Osteoblast (primary cell): ENCODE results near the genes SYT16 and RHOJ.

DNA sequence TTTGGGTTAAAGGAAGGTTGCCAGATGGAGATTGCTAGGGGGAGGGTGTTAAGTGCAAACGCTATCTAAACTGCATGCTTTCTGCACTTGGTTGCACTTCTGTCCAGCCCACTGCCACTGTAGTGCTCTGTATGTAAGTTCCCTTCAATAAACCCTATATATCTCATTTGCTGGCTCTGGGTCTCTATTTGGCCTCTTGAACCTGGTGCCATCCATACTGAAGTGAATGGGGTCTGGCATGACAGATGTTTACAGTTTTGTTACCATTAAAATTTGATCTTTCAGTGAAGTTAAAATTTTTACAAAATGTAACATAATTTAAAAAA lies 3.9 kb upstream of the PCNX4 start:
- CAGE, long polyA plus RNA: no peak
- RRBS: no CpG with 5 or more reads among the region's 1 CpG

- CAGE, long polyA plus RNA: no peak
- RRBS: no CpG with 5 or more reads among the region's 15 CpGs
Measured at GRCh38 chr14:60090986-60091490, 685 bp upstream of the PCNX4 start.

DNA sequence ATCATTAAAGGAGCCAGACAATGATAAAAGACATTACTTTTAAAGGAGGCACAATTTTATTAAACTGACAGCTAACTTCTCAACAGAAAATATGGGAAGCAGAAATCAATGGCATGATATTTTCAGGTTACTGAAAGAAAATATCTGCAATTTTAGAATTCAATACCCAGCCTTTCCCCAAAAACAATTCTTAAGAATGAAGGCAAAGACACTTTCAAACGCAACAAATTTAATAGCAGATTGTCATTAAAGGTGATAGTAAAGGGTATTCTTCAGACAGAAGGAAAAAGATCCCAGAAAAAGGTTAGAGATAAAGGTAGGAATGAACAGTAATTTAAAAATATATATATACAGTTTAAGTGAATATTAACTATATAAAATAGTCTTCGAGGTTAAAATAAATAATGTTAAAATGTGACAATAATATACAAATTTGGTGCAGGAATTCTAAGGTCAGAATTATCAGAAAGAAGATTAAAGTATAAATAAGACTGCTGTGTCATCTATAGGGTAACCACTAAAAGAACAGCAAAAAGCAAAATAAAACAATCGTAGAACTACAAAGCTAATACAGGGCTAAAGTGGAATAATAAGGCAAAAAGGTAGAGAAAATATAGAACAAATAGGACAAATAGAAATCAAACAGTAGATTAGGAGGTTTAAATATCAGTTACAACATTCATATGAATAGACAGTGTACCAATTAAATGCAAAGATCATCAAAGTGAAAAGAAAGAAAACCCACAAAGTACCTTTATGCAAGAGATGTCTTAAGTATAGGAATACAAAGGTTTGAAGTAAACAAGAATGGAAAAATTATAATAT lies 26.5 kb downstream of the DHRS7 start:
- CAGE, long polyA plus RNA: no peak
- RRBS: no CpG with 5 or more reads among the region's 3 CpGs

GRCh38 chr14:60194844-60195296 lies 29.7 kb upstream of the DHRS7 start:
- CAGE, long polyA plus RNA: no peak
- RRBS: no CpG with 5 or more reads among the region's 4 CpGs

DNA sequence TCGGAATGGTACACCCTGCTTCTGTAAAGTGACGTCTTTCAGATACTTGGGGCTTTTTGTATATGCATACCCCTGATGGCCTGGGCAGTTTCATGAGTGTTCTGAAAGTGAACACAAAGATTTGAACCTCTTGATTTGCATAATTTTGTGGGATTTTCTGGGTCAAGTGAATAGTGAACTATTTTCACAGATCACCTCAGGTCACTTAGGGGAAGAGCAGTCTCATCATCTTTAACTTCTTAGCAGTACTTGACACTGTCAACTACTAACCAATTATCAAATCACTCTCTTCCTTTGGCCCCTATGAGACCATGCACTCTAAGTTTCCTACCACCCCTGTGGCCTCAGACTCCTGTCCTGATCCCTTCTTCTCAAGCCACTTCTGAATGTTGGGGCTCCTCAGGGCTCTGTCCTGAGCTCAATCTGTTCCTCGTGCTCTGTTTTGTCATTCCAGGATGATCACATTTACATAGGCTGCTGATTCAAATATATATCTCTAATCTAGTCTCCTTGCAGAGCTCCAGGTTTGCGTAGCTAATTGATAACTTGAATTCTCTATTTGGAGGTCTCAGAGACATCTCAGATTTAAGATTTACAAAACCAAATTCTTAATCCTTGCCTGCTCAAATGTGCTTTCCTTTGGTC lies 36.2 kb upstream of the PPM1A start:
- CAGE, long polyA plus RNA: no peak
- RRBS: no CpG with 5 or more reads among the region's 4 CpGs

DNA sequence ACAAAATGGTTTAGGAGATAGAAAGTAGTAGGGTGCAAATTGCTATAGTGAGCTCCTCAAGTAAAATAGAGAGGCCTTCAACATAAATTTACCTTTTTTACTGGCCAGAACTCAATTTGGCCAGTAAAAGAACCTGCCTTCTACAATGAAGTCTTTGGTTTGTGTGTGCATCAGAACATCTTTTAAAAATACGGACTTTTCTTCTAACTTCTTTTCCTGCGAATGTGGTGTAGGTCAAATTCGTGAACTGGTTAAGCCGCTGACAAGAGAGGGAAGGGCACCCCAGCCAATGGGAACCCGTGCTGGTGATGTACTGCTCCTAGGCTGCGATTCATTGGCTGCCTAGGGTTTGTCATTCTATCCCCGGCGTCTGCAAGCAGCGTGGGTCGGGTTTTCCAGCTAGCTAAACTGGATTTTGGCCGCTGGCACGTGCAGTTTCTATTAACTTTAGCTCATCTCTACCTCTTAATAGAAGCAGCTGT lies 1.2 kb upstream of the PPM1A start:
- CAGE, long polyA plus RNA: no peak
- RRBS: no CpG with 5 or more reads among the region's 12 CpGs

DNA sequence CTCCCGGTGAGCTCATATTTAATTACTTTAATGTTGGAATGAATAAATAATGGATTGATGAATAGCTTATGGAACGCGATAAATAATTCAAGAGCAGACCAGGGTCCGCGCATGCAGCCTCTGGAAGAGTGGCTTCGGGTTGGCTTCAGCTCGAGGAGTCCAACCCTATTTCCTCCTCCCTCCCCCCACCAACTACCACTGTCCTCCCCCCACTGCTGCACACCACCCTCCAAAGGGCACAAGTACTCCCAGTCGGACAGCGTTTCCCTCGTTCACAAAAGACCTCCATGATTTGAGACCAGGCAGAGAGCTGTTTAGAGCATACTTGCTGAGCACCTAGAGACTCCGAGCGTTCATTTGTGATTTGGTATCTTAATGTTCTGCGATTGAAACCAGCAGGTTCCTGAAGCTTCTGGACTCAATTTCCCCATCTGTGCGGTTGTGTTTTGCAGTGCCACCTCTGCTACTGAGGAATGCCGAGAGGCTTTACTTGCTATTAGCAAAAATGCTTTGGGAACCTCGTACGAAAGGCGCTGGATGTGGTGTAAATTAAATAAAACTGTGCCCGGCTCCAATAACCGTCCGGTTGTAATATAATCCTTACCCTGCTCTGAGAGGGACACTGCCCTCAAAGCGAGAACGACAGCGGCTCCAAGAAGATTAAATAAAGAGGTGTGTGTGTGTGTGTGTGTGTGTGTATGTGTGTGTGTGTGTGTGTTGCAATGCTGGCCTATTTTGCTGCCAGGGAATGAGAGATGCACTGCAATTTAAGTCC lies 823 bp upstream of the SIX1 start:
- CAGE, long polyA plus RNA: no peak
- RRBS: no CpG with 5 or more reads among the region's 24 CpGs

- CAGE, long polyA plus RNA: no peak
- RRBS: no CpG with 5 or more reads among the region's 30 CpGs
Measured at GRCh38 chr14:60654956-60655728, 5.9 kb upstream of the SIX1 start.

- CAGE, long polyA plus RNA: no peak
- RRBS: no CpG with 5 or more reads among the region's 3 CpGs
Measured at GRCh38 chr14:60806415-60806752, 71.8 kb downstream of the MNAT1 start.

GRCh38 chr14:60980646-60980893 lies 309 bp downstream of the TRMT5 start:
- CAGE, long polyA plus RNA: no peak
- RRBS: no CpG with 5 or more reads among the region's 8 CpGs

DNA sequence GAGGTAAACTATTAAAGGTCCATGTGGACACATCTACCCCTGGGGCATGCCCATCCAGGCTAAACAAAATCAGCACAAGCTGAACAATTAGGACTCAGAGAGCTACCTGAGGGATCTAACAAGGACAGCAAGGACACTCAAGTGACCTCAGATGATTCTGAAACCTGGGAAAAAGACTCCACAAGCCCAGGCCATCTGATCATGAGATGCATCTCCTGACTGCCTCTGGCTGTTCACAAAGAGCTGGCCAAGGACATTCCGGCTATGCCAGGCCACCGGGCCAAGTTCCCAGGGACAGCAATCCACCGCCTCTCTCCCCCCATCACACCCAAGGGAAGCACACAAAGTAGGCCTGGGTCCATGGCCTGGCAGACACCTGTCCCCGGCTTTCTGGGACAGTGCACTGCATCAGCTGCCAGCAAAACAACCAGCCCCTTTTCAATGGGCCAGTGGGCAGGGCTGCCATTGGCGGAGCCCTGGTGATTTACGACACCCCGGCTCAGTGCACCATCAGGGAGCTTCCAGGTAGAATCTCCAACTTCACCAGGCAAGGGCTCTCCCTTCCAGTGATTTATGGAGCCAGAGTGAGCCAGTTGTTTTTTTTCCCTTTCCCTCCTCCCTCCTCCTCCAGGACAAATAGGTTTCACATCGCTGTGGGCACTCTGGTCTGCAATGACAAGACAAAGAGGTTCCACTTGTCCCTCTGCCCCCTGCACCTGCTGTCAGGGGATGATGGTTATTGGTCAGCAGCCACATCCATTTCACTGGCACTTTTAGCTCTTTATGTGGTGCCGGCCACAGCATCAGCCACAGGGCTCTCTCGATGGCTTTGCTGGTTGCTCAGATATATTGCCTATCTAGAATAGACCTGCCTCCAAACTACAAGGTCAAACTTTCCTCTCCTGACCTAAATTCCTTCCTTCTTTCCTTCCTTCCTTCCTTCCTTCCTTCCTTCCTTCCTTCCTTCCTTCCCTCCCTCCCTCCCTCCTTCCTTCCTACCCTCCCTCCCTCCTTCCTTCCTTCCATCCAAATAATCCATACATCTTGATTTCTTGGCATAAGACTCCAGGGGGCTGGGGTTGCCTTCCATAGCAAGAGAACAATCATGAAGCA lies 149.7 kb downstream of the SLC38A6 start:
- CAGE, long polyA plus RNA: no peak
- RRBS: 80% methylated on average over 6 of the region's 10 CpGs

DNA sequence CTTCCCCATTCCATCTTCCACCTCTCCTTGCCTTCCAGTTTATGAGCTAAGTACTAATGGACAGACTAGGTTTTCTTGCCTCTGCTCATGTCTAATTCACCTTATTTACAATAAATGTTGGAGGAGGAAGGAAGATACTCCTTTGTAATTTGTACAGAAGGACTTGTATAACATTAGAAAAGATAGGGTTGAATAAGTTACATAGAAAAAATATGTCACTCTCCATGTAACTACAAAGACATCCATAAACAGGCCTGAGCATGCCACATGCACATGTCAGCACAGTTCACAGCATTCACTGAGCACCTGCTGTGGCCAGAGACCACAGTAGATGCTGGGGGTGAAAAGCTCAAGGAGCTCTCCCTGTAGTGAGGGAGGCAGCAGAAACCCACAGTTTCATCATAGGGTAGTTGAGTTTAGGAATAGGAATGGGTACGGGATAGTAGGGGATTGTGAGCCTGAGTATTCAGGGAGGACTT lies 19.9 kb downstream of the PRKCH start:
- CAGE, long polyA plus RNA: no peak
- RRBS: no CpG with 5 or more reads among the region's 1 CpG

- CAGE, long polyA plus RNA: no peak
- RRBS: no CpG with 5 or more reads among the region's 4 CpGs
Measured at GRCh38 chr14:61368255-61368838, 47.0 kb downstream of the PRKCH start.

- CAGE, long polyA plus RNA: no peak
- RRBS: no CpG with 5 or more reads among the region's 5 CpGs
Measured at GRCh38 chr14:61512770-61513553, 182.4 kb upstream of the HIF1A start.

GRCh38 chr14:61528575-61529001 lies 166.7 kb upstream of the HIF1A start:
- CAGE, long polyA plus RNA: no peak
- RRBS: no CpG with 5 or more reads among the region's 9 CpGs

DNA sequence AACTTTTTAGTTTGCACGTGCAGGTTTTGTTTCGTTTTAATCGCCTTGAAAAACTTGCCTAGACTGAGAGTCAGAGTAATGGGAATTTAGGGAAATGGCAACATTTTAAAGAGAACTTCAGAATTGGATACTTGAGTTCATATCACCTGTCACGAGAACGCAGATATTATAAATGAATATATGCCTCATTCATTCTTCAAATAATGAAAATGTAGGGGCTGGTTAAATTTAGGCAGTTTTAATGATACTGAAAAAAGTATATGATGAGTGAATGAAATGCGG lies 1.1 kb downstream of the HIF1A start:
- CAGE, long polyA plus RNA: no peak
- RRBS: no CpG with 5 or more reads among the region's 6 CpGs

GRCh38 chr14:61812378-61813019 lies at the start of gene SYT16:
TSS of gene SYT16 (plus strand) at chr14:61812703.
- CAGE, long polyA plus RNA: no peak
- RRBS: 3% methylated on average over 17 of the region's 83 CpGs

DNA sequence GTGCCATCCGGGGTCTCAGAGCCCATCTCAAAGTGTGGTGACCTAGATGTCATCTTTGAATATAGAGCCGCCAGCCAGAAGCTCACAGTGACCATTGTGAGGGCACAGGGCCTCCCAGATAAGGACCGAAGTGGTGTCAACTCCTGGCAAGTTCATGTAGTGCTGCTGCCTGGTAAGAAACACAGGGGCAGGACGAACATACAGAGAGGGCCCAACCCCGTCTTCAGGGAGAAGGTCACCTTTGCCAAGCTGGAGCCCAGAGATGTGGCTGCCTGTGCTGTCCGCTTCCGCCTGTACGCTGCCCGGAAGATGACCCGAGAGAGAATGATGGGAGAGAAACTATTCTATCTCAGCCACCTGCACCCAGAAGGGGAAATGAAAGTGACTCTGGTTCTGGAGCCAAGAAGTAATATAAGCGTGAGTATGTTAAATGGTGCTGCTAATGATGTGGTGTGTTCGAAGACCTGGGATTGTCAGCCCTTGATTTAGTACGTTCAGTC lies 268.4 kb downstream of the SYT16 start:
- CAGE, long polyA plus RNA: no peak
- RRBS: no CpG with 5 or more reads among the region's 13 CpGs

- CAGE, long polyA plus RNA: no peak
- RRBS: no CpG with 5 or more reads among the region's 7 CpGs
Measured at GRCh38 chr14:62165767-62166146, 353.3 kb downstream of the SYT16 start.

- CAGE, long polyA plus RNA: start-site peak on the plus strand at chr14:63204413-63204466, 8 and 17 reads in 2 replicates
- RRBS: no CpG with 5 or more reads among the region's 25 CpGs
Measured at GRCh38 chr14:63203836-63205049, at the start of gene RHOJ. TSS of gene RHOJ (plus strand) at chr14:63204443.